NT2/D1 (cell line): ENCODE measurements around a stretch of chrX.

DNA sequence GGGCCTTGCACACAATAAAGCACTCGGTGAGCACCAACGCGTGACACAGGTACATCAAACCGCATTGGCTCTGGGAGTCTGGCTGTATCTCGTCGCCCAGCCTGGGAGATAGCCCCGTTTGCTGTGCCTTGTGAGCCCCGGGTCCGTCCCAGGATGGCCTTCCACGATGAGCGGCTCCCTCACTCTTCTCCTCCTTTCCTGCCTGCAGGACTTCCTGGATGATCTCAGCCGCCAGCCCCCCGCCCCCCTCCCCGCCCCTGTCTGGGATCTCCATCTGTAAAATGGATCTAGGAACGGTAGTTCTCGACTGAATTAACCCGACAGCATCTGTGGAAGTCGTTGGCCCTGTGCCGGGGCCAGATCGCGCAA is 524 bp upstream of the ZNF185 start:
- RRBS, 2 experiments = 3 to 5% methylated on average over 3 of the region's 21 CpGs

DNA sequence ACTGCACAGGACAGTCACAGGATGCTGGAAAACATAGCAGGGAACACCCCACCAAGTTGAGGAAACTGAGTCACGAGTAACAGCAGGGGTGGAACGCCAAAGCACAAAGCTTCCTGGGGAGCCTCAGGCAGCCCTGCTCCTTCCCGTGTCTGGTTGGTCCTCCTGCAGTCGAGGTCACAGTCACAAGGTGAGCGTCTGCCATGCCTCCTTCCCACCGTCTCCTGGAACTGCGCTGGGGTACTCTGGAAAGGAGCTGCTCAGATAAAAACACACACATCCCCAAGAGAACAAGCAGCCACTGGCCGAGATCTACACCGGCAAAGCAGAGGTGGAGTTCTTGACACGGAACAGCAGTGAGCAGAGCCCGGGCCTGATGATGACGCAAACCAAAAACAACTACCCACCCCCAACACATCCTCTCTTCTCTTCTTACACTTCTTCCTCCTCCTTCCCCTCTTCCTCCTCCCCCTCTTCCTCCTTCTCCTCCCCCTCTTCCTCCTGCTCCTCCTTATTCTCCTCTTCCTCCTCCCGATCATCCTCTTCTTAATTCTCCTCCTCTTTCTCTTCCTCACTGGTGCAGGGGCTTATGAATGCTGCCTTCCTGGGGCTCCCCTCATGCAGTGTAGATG is 4.7 kb downstream of the PNMA5 start:
- RRBS, 2 experiments = no CpG with 5 or more reads among the region's 13 CpGs

GRCh38 chrX:153226297-153226536 is 39.7 kb upstream of the PWWP4 start:
- RRBS, 2 experiments = no CpG with 5 or more reads among the region's 6 CpGs

DNA sequence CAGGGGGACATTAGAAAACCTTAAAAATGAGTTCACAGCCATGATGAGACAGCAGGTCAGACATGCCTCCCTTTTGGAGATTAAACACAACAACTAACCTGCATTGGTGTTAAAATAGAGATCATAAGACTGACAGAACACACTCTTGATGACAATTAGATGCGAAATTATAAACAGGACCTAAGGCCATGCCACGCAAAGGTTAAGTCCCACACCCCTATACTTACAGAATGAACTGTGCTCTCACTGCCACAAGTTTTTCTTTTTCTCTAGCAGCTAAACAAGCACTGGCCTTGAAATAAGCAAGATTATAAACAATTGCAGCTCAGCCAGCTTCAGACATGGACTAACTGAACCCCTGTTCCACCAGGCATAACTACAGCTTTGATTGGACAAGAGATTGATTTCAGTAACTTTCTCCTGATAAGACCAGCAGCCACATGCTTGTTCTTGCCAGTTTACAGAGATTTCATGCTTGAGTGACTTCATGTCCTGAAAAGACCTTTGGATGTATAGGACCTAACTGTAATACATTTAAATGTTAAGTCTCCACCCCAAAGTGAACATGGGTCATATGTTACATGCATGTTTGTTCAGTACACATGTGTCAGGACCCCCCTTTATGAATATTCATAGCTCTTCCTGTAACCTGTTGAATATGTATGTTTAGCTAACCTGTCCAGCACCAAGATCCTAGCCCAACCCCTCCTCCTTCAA is 27.8 kb downstream of the ZNF275 start:
- RRBS, 2 experiments = no CpG with 5 or more reads among the region's 2 CpGs

DNA sequence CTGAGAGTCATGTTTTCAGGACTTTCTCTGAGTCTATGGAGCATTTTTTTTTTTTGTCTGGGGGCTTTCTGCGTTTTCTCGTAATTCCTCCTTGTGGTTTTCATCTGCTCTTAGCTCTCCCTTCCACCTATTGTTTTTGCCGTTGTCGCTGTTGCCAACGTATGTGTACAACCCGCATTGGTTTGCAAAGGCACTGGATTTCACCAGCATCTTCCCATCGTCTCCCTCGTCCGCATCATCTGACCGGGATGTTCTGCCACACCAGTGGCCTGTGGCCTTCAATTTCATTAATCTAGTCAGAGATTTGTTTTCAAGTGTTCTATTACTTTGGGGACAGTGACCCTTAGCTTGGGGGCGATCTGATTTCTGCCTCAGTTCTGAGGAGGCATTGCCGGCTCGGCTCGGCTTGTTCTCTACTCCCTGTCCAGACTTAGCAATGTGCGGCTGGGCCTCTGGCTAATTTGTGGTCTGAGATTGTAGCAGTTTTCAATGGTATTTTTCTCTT is 14.6 kb downstream of the PNMA6E start:
- RRBS, 2 experiments = no CpG with 5 or more reads among the region's 15 CpGs

DNA sequence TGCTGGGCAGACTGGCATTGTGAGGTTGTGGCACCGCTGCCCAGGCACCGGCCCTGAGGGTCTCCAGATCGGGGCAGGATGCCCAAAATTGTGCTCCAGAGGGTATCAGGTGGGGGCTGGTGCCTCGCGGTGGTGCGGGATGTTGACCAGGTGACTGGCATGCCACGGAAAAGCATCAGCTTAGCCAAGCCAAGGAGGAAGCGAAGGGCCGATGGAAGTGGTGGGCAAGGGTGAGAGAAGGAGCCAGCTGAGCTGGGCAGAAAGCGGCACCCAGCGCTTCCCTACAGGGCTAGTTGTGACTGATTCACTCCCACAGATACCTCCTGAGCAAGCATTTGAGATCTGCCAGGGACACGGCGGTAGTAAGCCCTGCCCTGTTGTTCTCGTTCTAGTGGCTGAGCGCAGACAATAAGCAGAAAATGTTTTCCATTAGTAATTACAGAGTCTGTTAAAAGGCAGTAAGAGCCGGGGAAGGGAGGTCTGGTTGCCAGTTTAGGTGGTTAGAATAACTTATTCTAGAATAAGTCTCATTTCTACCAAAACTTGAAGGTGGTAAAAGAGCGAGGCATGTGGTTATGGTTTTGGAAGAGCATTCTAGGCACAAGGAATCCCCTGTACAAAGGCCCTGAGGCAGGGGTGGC is 896 bp downstream of the ZFP92 start:
- RRBS, 2 experiments = no CpG with 5 or more reads among the region's 17 CpGs

DNA sequence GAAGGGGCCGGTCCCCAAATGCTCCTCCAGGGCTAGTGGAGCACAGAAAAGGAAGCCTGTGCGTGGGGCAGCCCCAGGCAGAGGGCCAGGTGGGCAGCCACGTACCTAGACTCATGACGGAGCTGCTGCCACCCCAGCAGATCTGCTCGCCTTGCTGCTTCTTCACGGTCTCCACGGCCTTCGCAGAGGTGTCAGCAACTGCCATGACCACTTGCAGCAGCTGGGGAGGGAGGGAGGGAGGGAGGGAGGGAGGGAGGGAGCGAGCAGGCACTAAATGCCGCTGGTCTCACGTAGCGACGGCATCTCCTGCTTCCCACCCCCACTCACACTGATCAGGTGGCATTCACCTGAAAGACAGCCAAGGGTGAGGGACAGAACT is 8.4 kb upstream of the TREX2 start:
- RRBS, 2 experiments = no CpG with 5 or more reads among the region's 13 CpGs

GRCh38 chrX:153588648-153588942 is 10.3 kb downstream of the CCNQ start:
- RRBS, 2 experiments = 94 to 96% methylated on average over 5 of the region's 9 CpGs

DNA sequence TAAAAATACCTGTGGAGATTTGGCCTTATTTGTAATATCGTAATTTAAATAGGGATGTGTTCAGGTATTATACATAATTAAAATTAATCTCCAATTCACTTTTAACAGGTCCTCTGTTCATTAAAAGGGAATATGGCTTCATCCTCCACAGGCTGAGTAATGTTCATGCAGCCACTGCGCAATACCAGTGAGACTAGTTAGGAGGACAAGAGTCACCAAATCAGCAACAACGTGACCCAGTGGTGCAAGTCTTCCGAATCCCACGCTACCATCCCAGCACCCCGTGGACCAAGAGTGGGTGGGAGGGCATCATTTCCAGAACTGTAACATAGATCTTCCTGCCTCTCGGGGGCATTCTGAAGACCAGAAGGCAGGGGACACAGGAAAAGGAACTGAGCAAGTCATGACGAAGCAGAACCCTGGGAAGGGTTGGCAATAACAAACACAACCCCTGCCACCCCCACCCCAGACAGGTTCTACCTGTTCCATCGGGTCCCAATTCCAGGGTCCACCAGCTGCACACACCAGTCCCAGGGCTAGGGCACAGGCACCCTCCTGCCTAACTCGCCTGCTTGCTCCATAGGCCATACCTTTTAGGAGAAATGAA is 1.5 kb downstream of the BCAP31 start:
- RRBS, 2 experiments = no CpG with 5 or more reads among the region's 10 CpGs

GRCh38 chrX:153725801-153726504 is 1.3 kb downstream of the ABCD1 start:
- RRBS, 2 experiments = 62 to 85% methylated on average over 3 to 4 of the region's 48 CpGs

GRCh38 chrX:153808033-153808280 is 13.5 kb downstream of the SSR4 start:
- RRBS, 2 experiments = 96 to 98% methylated on average over 5 of the region's 14 CpGs

- RRBS, 2 experiments = no CpG with 5 or more reads among the region's 6 CpGs
These were observed 6.0 kb downstream of the PDZD4 start for GRCh38 chrX:153824370-153824632.

- RRBS, 2 experiments = 0 to under 1% methylated on average over 11 to 18 of the region's 49 CpGs
These were observed 1.6 kb downstream of the PDZD4 start for GRCh38 chrX:153828567-153829301.

GRCh38 chrX:153830777-153831541 is 615 bp upstream of the PDZD4 start:
- RRBS, 2 experiments = 5 to 7% methylated on average over 47 of the region's 83 CpGs

- RRBS, 2 experiments = no CpG with 5 or more reads among the region's 23 CpGs
These were observed 7.0 kb downstream of the L1CAM start for GRCh38 chrX:153878879-153879498.

- RRBS, 2 experiments = no CpG with 5 or more reads among the region's 21 CpGs
These were observed 636 bp downstream of the NAA10 start for GRCh38 chrX:153934157-153934644.

DNA sequence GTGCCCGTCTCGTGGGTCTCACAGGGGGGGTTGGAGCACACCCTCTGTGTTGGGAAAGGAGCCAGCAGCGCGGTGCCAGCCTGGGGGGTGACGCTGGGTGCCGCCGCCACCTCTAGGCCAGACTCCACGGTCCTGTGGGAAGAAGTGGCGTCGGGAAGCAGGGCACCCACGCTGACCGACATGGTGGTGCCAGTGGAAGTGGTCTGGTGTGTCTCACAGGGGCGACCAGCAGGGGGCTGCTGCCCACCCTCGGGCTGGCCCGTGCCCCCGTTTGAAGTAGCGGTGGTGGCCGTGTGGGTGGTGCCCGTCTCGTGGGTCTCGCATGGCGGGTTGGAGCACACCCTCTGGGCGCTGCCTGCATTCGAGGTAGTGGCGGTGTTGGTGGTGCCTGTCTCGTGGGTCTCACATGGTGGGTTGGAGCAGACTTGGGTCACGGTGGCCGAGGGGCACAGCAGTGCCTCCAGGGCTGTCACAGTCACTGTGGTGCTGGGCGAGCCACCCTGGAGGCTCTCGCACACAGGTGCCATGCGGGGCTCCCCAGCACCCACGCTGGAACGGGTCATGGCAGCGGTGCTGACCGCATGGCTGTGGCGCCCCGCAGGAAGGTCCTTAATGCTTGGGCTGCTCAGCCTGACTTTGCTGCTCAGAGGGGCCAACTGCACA is 9.8 kb upstream of the RENBP start:
- RRBS, 2 experiments = no CpG with 5 or more reads among the region's 37 CpGs

DNA sequence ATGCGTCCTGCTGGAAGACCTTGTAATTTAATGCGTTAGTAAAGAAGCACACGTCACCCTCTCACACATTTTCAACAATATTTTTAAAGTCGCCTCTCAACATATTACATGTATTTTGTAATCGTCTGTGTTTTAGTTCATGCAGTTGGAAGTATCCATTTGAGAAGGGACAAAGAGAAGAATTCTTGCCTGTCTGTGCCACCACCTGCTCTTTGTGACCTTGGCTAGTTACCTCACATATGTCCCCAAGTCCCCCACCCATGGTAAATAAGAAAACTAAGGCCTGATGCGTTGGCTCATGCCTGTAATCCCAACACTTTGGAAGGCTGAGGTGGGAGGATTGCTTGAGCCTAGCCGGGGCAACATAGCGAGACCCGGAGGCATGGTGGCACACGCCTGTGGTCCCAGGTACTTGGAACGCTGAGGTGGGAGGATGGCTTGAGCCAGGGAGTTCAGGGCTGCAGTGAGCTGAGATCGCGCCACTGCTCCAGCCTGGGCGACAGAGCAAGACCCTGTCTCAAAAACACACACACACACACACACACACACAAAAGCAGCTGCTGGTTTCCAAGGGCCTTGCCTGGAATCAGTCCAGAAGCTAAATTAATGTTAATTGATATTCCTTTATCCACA is 724 bp downstream of the TMEM187 start:
- RRBS, 2 experiments = no CpG with 5 or more reads among the region's 14 CpGs

GRCh38 chrX:153981551-153982458 is 9.3 kb downstream of the TMEM187 start:
- RRBS, 2 experiments = 88 to 90% methylated on average over 5 of the region's 50 CpGs

GRCh38 chrX:153984140-153985001 is 11.8 kb downstream of the TMEM187 start:
- RRBS, 2 experiments = no CpG with 5 or more reads among the region's 19 CpGs